Mammary microvascular endothelial cell (primary cell): ENCODE results near the genes OR2J3, OR5V1, OR10C1, OR11A1, HLA-F and TRIM26.

GRCh38 chr6:28958064-28958531 lies 34.3 kb upstream of the TRIM27 start:
- RAMPAGE, long total RNA: no peak

- RAMPAGE, long total RNA: no peak
These were observed 19.6 kb downstream of the ZNF311 start for GRCh38 chr6:28985394-28985938.

GRCh38 chr6:29014586-29015290 lies 9.6 kb upstream of the ZNF311 start:
- RAMPAGE, long total RNA: no peak

- RAMPAGE, long total RNA: no peak
These were observed at the start of gene OR2J3 for GRCh38 chr6:29107776-29108219. Gene OR2J3, plus strand, starts transcription at chr6:29108058.

DNA sequence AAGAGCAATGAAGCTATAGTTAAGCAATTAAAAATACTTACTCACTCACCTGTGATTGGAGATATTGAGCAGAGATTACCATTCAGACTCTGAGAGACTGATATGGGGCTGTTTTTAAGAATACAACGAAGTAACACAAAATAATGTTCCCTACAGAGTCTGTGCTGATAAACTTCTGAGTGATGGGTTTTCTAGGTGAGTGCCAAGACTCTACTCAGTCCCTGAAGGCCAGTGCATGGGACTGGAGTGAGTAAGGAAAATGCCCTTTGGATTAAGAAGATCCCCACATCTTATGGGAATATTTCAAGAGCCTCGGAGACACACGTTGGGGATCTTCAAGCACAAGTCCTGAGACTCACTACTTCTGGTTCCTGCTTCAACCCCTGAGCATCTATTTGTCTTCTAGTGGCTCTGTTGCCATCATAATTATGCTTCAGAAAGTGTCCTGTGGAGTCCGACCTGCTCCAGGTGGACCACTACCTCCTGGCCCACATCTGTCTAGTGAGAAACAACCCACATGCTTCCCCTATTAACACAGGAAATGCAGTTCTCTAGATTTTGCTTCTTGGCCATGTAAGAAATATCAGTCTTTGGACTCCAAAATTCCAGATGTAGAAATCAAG lies at the start of gene OR5V1:
OR5V1 (minus strand) TSS at position 283 of the 623 bp plus-strand sequence.
- RAMPAGE, long total RNA: no peak

DNA sequence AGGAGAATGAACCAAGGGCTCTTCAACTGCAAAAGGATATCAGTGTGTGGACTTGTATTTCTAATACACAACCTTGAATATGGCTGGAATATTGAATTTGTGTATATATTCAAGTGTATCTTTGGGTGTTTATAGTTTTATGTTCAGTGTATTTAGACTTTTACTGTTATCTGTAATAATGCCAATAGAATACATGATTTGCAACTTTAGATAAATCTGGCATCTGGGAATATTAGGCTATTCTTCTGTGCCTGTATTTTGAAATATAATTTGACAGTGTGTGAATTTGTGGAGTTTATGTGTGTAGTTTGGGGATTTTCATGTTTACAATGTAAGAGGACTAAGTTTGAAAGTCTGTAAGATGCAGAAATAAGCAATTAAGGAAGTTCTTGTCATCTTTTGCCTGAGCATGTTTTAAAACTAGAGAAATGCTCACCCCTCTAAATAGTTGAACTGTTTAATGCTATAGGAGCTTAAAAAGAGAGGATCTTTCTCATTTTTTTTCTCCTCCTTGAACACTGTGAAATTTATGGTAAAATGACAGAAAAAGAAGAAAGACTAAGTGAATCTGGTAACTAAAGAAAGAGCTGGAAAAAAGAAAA lies at the start of gene OR10C1:
OR10C1 (plus strand) TSS at position 365 of the 602 bp plus-strand sequence.
- RAMPAGE, long total RNA: no peak

DNA sequence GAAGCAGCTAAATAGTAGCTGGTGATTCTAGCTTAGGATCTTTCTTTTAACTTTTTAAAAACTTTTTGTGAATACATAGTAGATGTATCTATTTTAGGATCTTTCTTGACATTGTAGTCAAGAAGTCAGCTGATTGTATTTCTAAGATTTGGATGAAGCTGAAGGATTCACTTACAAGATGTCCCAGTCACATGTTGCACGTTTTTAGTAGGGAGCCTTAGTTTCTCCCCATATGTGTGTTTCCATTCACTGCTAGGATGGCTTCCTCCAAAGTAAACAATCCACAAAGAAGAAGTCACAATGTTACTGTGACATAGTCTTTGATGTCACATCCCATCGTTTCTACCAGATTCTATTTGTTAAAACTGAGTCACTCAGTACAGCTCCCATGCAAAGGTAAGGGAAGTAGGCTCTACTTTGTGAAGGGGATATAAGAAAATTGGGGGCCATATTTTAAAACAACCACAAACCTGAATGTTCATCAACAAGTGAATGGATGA lies at the start of gene OR11A1:
OR11A1 (minus strand) TSS at position 260 of the 500 bp plus-strand sequence.
- RAMPAGE, long total RNA: no peak

- RAMPAGE, long total RNA: no peak
These were observed at the start of gene HLA-F for GRCh38 chr6:29722980-29723586. Gene HLA-F, plus strand, starts transcription at chr6:29723434.

- RAMPAGE, long total RNA: no peak
These were observed 32.5 kb downstream of the HLA-A start for GRCh38 chr6:29974879-29975261.

- RAMPAGE, long total RNA: no peak
These were observed 54.6 kb upstream of the POLR1H start for GRCh38 chr6:30006189-30007075.

DNA sequence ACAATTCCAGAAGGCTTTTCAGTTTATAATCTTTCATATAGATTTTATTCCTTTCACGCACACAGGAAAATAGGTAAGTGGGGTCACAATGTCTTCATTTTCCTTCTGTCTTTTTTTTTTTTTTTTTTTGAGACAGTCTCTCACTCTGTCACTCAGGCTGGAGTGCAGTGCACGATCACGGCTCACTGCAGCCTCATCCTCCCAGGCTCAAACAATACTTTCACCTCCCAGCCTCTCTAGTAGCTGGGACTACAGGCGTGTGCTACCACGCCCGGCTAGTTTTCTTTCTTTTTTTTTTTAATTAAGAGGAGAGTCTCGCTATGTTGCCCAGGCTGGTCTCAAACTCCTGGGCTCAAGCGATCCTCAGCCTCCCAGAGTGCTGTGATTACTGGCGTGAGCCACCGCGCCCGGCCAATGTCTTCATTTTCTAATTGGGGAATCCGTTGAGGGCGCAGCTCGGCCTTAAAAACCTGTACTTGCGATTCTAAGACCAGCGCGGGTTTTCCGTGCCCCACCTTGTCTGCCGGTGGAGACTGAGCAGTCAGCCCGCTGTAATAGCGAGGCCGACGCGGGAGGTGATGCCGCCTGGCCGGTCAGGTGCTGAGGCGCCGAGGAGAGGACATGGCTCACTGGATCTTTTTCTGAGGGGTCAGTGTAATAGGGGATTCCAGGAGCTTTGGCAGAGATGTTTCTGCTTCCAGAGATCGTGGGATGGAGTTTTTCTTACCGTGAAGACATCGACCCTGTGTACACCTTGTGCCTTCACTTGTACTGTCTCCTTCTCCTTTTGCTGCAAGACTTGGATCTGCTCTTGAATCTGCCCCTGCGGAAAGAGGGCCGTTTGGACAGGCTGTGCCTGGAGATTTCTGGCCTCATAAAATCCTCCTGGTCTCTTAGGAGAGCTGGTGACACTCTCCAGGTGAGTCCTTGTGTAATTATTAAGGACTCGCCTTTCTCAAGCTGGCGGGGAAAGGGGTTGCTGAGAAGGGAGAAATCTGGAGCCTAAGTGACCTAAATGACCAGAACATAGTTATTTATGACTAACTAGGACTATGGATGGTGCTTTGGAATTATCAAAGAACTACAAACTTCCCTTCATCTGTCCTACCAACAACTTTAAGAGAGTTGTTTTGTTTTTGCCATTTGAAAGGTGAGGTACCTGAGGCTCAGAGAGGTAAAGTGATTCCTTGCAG lies 1.6 kb downstream of the TRIM31 start:
- RAMPAGE, long total RNA: no peak

DNA sequence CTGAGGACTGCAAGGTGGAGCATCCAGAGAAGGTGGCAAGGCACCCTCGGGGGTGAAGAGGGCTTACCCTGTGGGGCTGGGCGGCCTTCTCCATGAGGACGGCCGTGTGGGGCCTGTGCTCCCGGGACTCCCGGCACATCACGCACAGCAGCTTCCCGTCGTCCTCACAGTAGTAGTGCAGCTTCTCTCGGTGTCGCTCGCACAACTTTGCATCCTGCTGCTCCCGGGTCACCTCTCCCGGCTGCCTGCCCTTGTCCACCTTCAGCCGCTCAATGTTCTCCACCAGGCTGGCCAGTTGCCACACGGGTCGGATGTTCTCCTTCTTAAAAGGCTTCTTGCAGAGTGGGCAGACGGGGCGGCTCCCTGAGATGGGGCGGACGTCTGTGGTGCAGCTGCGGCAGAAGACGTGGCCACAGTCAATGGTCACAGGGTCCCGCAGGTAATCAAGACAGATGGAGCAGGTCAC lies 14.6 kb downstream of the TRIM26 start:
- RAMPAGE, long total RNA: no peak

DNA sequence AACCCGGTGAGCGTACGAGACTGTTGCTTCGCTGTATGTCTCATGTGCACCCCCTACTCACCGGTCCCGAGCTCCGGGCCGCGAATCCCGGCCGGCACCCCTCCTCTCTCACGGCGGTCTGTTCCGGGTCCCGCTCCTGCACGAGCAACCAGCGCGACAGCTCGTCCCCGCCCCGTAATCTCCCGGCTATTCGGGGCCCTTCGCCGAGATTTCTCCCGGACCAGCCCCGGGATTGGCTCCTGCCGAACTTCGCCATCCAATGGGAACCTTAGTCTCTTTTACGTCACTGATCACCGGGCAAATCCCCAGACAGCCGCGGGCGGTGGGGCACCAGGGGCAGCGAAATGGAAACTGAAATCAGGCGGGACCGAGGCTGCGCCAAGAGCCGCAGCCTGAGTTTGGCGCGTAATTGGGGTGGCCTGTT lies at the start of gene TRIM26:
TRIM26 (minus strand) TSS at position 163 of the 424 bp plus-strand sequence.
- RAMPAGE, long total RNA: no peak

GRCh38 chr6:30259040-30259485 lies 45.9 kb upstream of the TRIM26 start:
- RAMPAGE, long total RNA: no peak

DNA sequence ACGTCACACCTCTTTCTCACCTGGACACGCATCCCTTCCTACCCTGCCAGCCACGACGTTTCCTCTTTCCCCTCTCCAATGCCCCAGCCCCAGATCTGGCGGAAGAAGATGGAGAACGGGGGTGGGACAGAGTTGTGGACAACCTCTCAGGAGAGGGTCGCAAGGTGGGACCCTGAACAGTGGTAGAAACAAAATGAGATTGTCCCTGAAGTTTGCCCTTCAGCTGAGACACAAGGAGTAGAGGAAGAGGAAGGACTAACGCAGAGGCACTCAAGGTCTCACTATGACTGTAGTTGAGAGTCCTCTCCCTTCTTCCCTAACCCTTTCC lies 529 bp downstream of the TRIM39 start:
- RAMPAGE, long total RNA: no peak

DNA sequence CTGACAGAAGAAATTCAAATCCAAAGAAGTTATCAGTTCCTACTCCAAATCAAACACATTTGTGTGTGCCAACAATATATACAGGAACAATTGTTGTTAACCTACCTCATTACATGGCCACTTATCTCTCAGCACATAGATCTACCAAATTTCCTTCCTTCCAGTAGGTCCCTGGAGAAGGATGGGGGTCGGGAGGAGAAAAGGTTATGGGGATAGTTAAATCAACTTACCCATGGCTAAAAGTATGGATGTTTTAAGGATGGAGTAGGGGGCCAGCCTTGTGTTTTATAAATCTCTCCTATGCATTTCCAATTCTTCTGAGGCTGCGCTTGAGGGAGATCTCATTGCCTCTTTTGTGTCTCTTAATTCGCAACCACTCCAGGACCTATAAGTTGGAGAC lies 1.1 kb downstream of the TRIM39 start:
- RAMPAGE, long total RNA: no peak

DNA sequence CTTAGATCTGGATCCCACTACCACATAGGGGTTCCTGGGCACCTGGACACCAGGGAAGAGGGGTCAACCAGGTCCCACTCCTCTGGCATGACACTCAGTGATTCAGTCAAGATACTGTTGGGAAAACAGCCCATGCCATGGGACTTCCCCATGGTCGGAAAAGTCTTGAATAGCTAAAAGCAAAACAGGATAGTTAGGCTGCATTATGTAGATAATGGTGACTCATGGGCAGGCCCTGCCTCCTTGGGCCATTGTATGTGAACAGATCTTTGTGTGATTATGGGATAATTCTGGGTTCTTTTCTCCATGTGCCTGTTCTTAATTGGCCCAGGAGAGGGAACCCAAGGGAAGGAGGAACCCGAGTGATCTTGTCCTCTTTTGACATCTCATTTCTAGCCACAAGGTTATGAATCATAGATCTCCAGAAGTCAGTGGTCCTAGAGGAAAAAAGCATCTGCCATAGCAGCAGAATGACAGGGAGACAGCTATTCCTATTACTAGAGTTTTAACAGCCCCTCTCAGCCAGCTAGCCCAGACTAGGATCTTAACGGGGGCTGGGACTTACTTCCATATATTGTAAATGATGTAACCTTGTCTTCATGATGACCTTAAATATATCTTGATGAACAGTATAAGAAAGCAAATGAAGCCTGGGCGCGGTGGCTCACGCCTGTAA lies 7.3 kb downstream of the HLA-E start:
- RAMPAGE, long total RNA: no peak

- RAMPAGE, long total RNA: no peak
These were observed 14.9 kb downstream of the GNL1 start for GRCh38 chr6:30541411-30541793.

DNA sequence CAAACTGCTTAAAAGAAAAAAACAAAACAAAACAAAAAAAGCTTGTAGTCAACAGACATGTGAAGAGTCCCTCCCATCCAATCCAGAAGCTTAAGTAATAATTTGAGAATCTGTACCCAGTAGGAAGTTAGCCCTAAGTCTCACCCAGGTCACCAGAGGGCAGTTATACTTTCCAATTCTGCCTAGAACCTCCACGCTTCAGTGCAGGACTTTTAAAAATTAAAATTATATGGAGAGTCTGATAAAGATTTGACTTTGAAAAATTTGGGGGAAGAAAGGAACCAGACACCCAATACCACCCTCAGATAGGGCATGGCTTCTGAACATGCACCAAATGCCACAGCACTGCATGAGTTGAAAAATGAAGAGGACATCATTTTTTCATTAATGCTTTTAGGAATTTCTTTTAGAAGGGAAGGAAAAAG lies 3.2 kb downstream of the PPP1R10 start:
- RAMPAGE, long total RNA: no peak

GRCh38 chr6:30687095-30687726 lies 766 bp upstream of the PPP1R18 start:
- RAMPAGE, long total RNA: start-site peak on the minus strand at chr6:30687162-30687213, 204 and 28 reads in 2 replicates